GM23248 (cell line): ENCODE results near the genes FAM219B and GOLGA6C.

- RAMPAGE, long total RNA, result no peak
These were observed 7.8 kb upstream of the CCDC33 start for GRCh38 chr15:74228240-74228722.

- RAMPAGE, long total RNA, result no peak
These were observed 49.8 kb downstream of the CYP11A1 start for GRCh38 chr15:74317606-74318143.

DNA sequence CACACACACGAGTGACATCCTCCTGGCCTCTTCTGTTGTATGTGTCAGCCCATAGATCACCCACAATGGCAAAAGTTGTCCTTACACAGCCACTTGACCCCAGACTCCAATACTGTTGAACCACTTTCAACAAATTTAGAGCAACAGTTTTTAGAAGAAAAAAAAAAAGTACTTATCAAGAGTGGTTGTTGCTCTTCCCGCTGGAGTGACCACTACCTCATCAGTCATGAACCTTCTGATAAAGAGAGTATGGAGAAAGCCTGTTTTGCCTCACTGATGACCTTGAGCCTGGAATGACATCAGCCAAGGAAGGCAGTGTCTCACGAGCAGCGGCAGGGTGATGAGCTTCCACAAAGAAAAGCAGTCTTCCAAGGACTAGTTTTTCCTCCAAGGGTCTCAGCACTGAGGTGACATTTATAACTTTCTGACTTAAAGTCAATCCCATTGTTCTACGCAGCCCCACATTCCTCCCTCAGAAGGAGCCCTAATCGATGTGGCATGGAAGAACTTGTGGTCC lies 1.6 kb upstream of the CYP11A1 start:
- RAMPAGE, long total RNA, result no peak

- RAMPAGE, long total RNA, result no peak
These were observed 7.0 kb upstream of the CYP11A1 start for GRCh38 chr15:74374198-74375043.

- RAMPAGE, long total RNA, result no peak
These were observed 27.9 kb downstream of the SEMA7A start for GRCh38 chr15:74405731-74406422.

DNA sequence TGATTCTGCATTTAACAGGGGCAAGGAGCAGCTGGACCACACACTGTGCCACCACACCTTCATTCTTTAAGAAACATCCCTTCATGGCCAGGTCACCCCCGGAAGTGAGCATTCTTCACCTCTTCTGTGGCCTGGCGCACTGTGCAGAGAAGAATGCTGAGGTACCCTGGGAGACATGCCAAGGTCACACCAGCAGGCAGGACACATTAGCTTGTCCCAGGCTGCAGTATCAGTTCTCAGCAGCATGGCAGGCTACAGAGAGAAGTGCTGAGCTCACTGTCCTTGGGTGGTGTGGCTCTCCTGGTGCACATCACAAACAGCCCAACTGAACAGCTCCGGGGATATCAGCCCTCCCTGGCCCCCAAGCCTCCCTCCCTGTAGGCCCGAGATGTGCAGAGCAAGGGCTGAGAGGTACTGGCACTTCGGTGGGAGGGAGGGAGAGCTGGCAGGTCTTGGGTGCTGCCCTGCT lies 13.5 kb downstream of the SEMA7A start:
- RAMPAGE, long total RNA, result no peak

DNA sequence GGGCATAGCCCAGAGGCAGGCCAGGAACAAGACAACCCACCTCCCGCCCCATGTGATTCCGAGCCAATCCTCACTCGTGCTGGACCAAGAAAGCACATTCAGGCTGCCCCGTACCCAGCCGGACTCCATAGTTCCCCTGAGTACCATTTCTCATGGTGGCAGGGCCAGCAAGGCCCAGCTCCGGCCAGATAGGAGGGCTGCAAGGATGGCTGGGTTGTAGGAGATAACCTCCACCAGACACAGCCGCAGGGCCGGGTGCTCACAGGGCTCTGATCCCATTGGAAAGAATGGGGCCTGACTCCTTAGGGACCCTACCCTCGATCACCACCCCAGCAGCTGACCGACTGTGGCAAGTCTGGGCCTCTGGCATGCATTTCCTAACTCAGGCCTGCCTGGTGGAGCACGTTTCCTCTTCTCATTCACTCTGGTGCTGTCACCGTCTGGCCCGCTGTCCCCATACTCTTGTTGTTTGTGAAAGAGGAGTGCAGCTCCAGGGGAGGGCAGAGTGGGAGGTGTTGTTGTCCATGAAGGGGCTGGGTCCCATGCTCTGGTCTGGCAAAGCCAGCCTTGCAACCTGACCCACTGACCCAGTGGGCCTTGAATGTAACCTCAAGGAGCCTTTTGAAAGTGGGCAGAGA lies 11.2 kb downstream of the SEMA7A start:
- RAMPAGE, long total RNA, result no peak

DNA sequence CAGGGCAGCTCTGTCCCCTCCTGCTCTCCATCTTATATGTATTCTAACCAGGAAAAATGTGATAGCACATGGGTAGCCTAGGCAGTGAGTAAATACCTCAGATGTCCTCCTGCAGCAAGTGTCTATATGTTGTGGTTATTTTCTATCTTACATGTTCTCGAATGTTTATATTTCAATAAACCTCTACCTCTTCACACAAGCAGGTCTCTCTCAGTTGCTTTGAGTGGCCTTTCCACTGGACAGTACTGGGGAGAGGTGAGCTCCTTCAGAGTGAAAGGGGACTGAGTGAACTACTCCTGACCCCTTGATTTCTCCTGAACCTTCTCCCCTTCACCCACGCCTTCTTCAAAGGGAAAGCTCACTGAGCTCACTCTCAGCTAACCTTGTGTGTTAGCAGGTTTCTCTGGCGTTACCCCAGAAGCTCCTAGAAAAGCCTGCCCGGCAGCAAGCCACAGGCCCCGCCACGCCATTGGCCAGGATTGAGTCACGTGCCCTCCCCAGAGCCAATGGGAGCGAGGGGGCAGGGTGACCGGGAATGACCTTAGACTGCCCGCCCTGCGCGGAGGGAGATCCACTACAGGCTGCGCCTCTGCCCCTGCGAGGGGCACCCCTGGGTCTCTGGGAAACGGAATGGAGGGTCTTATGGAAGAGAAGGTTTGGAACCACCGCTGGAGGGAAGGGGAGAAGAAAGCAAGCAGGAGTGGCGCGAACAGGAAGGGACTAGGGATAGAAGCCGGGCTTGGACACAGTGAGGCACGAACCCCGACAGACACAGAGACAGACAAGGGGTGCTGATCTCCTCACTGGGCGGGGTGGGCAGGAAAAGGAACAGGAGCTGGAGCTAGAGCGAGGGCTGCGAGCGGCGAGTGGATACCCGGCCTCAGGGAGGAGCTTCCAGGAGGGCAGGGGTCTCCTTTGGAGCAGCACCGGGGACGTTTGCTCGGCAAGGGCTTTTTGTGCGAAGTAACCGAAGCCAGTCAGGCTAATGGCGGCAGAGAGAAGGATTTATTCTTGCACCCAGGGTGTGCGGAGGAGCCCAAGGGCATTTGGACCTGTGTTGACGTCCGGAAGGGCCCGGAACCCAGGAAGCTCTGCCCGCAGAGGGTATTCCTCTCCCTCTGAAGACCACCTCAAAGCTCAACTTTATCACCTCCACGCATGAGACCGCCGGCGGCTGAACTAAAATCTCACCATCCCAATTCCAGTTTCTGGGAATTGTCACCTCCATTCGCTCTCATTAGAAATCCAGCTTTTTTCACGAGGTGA lies 17.3 kb upstream of the CLK3 start:
- RAMPAGE, long total RNA, result no peak

GRCh38 chr15:74623412-74623826 lies 7.8 kb downstream of the CLK3 start:
- RAMPAGE, long total RNA, result no peak

GRCh38 chr15:74782883-74783748 lies 1.2 kb downstream of the CSK start:
- RAMPAGE, long total RNA, result no peak

GRCh38 chr15:74789318-74789862 lies 7.5 kb downstream of the CSK start:
- RAMPAGE, long total RNA, result no peak

- RAMPAGE, long total RNA, result no peak
These were observed 504 bp upstream of the ULK3 start for GRCh38 chr15:74843437-74843883.

GRCh38 chr15:74867849-74868515 lies 5.2 kb downstream of the SCAMP2 start:
- RAMPAGE, long total RNA, result no peak

DNA sequence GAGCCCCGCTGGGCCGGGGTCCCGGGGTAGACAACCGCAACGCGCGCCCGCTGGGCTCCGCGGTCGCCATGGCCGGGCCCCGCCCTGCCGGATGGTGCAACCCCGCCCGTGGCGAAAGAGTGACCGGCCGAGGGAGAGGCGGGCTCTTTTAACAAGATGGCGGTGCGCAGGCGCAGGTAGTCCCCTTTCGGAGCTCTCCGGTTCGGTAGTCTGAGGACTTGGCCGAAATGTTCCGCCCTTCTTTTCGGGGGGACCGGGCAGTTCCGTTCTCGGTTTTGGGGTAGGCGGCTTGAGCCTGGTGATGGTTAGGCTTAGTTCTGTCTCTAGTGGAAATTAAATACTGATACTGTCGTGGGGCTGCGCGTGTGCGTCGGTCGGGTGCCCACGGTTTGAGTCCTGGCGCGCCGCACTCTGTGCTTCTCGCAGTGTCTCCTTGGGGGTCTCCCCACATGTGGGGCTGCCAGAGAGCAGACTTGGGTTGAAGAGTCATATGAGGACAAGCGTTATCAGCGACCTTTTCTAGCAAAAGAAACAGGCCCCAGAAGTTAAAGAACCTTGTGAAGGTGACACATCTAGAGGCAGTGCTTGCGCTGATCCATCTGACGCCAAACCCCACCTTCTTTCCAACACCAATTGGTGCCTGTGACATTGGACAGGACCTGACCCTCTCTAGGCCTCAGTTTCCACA lies at the start of gene FAM219B:
TSS of gene FAM219B (minus strand) at position 121 of the 688 bp plus-strand sequence.
- RAMPAGE, long total RNA, result no peak

DNA sequence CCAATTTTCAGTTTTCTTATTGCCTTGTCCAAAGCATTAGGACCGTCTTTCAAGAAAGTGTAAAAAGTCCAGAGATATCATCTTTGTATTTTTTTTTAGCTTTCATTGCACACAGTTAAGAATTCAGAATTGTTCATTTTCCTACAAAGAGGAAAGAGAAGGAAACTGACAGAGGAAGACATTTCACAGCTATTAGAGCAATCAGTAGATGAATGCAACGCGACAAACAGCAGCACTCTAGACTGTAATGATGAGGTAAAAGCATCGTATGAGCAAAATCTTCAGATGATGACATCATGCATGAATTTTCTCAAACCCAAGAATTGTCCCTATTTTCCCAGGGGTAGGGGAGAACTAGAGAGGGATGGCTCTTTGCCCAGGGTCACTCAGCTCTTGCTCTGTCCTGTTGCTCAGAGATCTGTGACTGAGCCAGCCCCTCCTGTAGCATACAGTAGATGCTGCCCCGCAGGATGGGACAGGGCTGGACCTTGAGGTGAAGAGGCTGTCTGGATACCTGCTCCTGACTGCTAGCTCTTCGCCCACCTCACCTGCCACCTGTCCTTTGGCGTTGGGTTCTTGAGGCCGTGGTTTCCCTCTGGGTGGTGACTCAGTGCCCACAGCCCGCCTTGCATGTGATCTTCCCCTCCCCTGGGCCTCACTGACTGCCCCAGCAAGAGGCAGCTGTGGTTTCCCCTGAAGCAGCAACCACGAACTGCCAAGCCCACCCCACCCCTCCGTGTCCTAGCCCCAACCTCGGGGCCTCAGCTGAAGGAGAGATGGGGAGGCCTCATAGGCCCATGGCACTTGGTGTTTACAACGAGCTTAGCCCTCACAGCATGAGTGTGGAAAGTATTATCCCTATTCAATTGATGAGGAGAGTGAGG lies 84.9 kb downstream of the PPCDC start:
- RAMPAGE, long total RNA, result no peak

- RAMPAGE, long total RNA, result no peak
These were observed 23.2 kb upstream of the C15orf39 start for GRCh38 chr15:75178155-75179204.

GRCh38 chr15:75182420-75182783 lies 19.3 kb upstream of the C15orf39 start:
- RAMPAGE, long total RNA, result no peak

- RAMPAGE, long total RNA, result no peak
These were observed 937 bp upstream of the C15orf39 start for GRCh38 chr15:75200556-75201334.

DNA sequence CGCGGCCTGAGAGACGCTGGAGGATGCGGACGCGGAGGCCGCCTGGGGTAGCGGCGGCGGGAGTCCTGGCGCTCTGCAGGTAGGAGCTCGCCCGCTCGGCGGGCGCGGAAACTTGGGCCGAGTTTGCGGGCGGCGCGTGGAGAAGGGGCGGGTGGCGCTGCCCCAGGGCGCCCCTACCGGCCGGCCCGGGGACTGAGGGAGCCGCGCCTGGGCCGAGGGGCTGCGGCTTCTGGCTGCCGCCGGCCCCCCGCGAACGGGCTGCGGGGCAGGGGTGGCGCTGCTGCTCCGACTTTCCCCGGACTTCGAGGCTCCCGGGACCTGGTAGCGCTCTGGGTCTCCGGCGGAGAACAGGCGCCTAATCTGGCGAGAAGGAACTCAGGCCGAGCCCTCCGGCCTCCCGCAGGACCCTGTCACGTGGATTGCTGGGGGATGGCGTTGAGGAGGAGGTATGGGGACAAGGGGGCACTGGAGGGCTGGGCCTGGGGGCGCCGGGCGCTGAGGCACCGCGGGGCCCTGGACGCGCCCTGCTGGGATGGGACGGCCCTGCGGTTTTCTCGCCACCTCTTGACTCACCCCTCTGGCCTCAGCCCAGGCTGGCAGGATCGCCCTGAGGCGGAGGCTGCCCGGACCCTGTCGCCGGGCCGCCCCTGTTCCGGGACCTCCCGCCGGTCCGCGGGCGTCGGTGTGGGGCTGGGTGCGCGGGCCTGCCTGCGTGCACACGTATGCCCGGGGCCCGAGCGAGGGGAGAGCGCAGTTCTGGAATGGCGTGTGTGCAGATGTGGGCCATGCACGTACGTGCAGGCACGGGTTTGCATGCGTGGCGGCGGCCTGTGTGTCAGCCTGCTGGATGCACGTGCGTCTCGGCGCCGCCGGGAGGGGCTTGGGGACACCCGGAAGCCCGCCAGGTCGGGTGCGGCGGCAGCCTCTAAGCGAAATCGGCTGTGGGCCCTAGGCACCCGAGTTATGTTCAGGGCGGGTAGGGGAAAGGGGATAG lies 596 bp downstream of the C15orf39 start:
- RAMPAGE, long total RNA, result no peak

- RAMPAGE, long total RNA, result no peak
These were observed at the start of gene GOLGA6C for GRCh38 chr15:75257912-75258516. Gene GOLGA6C (plus strand): TSS chr15:75258334.